Penis (tissue), 1 donor: ENCODE results near the genes OMA1, HOOK1 and NFIA.

DNA sequence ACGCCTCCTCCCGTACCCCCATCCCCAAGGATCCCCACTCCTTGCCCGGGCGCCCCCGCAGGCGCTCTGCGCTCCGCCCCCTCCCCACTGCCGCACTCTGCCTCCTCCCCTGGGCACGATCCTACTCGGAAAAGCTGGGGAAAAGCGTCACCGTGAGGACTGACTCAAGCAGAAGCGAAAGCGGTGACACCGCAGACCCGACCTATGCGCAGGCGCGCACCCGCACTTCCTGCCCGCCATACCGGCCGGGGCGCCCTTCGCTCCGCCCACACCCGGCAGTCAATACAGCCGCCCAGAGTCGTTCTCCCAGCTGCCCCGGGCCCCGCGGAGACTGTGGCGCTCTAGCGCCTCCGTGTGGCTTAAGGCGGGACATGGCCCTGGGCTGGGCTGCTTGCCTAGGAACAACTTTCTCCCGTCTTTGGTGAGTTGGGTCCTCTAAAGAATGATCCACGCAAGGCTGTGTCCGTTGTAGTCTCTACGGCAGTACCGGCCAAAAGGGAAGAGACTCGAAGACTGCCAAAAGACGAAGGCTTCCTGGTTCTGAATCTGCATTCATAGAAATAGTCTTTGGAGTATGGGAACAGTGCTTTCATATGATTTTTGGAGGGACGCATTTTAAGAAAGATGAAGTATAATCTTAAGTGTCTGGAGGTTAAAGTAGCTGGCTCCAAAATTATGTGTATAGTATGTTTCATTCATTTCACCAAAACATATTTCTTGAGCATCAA, at the start of gene OMA1:
Gene OMA1 (minus strand): TSS at position 188 of the 728 bp plus-strand sequence.
- PRO-cap = bidirectional peak, plus-strand start at position 285 of the sequence, minus-strand start at position 89 of the sequence

GRCh38 chr1:58572723-58573080, 4.3 kb downstream of the TACSTD2 start:
- PRO-cap = no peak

DNA sequence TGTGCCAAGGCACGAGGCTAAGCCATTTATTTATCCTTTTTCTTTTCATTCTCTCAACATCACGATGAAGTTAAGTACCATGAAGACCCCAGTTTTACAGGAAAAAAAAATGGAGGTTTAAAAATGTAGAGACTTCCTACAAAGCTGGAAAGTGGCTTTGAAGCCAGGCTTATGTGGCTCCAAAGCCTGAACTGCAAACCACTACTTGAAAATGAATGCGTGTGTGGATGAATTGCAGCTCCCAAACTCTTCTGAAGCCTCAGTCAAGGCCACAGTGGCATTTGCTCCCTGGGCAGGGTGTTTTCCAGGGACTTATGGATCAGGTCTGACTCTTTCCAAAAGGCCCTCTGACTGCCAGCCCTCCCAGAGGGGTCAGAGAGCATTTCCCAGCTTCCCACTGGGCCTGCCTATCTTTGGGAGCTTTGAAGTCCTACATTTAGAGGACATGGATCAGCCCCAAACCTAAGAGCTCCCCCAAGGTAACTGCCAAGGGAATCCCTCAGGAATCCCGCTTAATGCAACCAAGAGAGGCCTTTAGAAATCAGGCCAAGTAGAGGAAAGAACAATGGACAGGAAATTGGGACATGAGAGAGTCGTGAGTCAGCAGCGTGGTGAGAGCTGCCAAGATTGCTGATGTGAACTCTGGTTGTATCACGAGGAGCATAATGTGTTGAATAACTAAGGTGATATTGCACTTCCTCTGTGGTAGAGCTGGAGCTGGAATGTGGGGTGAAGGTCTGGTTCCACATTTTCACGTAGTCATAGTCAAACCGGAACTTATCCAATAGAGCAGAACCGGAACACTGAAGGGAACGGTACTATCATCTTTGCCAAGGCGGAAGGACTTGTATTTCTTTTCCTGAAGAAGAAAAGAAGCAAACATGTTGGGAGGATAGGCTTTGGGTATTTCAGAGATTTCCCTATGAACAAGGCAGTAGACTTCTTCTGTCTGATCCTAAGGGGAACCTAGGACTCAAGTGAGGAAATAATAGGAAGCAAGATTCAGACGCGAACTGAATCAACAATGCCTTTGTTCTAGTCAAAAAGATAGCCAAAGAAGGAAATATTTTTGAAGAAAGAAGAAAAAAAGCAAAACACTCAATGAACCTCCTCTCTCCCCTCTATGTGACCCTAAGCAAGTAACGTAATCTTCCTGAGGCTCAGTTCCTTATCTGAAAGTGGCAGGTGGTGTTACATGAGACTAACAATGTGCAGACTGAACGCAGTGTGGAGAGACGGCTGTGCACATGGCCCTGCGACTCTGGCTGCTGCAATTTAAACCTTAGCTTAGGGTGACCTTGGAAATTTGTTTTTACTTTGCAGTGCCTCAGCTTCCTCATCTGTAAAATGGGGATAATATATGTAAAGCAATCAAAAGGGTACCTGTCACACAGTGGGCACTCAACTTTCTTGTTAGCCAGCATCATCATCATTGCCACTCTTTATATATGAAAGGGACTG, 99.6 kb upstream of the JUN start:
- PRO-cap = no peak

DNA sequence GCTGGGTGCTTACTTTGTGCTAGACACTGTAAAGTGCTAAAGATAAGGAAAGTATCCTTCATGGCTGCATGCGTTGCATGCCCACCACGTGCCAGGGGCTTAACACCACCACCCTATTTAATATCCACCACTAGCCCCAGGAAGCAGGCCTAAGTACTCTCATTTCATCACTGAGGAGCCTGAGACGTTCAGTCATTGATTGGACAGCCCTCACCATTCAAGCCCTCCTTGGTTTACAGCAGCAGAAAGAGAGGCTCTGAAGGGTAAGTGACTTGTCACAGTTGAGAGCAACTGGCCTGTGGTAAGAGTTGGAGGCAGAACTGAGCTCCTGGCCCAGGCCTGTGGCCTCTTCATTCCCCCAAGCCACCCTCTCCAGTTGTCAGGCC, 112.3 kb upstream of the JUN start:
- PRO-cap = no peak

DNA sequence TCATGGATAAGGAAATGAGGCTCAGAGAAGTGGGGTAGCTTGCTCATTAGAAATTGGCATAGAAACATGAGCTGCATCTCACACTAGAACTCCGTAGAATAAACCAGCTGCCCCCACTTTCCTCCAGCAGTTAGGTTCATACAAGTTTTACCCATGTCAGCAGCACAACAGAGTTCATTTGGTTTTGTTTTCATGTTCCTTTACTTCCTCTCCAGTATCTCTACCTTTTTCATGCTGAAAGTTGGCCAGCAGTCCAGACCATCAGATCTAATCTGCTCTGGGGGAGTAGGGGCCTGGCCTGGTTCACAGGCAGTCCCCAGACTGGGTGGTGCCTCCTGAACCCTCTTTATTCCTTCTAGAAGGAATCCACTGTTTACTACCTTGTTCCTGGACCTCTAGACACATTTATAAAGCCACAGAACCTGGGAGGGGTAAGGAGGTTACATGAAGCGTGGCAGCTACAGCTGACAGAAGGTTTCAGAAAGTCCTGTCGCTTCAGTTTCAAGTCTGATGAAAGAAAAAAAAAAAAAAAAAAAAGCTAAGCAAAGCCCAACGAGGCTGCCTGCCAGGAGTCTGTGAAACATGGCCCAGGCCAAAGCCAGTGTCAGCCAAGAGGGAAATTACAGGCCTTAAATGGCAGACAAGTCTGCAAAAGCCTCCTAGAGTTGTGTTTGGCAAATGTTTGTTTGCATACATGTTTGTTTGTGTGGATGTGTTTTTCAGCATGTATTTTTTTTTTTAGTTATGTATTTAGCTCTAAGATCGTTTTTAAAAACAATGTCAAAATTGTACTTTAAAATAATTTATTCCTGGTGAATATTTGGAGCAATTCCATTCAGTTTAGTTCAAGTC, 184.7 kb upstream of the JUN start:
- PRO-cap = no peak

- PRO-cap = no peak
These were observed 187.8 kb upstream of the JUN start for GRCh38 chr1:58971507-58972221.

DNA sequence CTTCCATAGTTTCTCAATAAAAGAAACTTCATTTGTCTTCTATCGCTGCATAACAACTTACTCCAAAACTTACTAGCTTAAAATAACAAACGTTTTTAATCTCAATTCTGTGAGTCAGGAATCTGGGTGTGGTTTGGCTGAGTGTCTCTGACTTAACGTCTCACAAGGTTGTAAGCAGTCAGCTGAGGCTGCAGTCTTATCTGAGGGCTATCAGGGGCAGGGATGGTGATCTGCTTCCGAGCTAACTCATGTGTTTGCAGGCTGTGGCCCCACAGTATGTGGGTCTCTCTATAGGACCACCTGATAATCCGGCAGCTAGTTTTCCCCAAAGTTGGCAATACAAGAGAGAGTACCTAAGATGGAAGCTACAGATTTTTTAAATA, 234.2 kb upstream of the FGGY start:
- PRO-cap = no peak

DNA sequence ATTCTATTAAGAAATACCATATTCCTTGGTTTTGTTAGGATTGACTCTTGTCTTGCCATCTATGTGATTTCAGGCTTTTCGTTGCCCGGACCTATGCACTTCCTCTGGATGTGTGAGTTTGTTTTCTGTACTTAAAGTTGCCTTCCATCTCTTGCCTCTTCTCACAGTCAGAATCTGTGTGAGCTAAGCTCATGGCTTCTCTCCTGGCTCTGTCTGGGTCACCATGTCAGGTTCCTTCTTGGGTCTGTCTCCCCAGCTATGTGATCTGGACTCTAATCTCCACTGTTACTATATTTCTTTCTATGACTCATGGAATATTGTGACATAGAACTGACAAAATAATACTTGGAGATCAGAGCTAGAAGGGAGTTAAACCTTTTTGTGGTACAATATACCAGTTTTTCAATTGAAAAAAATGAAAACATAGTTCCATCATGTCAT, 172.8 kb upstream of the FGGY start:
- PRO-cap = no peak

GRCh38 chr1:59138369-59138950, 158.4 kb upstream of the FGGY start:
- PRO-cap = no peak

- PRO-cap = no peak
These were observed 155.7 kb upstream of the FGGY start for GRCh38 chr1:59141189-59141581.

- PRO-cap = no peak
These were observed 153.8 kb upstream of the FGGY start for GRCh38 chr1:59142937-59143613.

GRCh38 chr1:59375204-59375765, 78.4 kb downstream of the FGGY start:
- PRO-cap = no peak

GRCh38 chr1:59422912-59423538, 126.1 kb downstream of the FGGY start:
- PRO-cap = no peak

DNA sequence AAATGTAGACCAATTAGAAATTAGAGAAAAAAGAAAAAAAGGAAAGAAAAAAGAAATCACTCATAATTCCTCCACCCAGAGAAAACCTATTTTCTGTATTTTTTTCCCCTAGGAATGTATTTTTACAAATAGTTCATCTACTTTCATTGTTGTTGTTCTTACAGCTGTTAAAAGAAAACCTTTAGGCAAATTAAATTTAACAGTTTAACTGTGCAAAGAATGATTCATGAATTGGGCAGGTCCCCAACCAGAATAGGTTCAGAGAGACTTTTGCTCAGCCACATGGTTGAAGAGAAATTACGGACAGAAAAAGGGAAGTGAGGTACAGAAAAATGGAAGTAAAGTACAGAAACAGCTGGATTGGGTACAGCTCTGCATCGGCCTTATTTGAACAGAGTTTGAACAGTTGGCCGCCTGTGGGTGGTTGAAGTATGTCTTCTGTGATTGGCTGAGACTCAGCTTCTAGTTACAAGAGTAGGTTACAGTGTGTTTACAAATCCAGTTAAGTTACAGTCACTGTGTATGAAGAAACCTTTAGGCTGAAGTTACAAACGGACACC, 210.0 kb downstream of the FGGY start:
- PRO-cap = no peak

- PRO-cap = bidirectional peak, plus-strand start at chr1:59814870, minus-strand start at chr1:59814499
These were observed at the start of gene HOOK1 for GRCh38 chr1:59814720-59815766. Gene HOOK1 (plus strand): TSS chr1:59814949.

DNA sequence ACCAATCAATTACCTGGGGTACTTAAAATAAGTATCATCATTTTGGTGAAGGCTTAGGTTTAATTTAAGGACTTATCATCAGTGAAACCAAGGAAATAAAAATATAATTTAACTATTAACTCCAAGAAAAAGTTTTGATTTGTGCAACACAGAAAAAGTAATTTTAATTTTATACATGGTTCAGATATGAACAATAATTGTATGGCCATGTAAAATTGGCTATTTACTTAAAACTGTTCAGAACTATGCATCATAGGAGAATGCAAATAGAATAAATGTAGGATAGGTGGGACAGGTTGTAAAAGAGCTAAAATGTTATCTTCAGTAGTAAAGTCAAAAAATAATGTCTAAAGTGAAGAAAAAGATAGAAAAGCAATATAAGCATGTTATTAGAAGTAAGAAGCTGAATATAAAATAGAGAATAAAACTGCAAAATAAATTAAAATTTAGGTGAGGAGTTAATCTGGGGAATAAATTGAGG, 130.0 kb upstream of the C1orf87 start:
- PRO-cap = no peak

- PRO-cap = no peak
These were observed 201.2 kb upstream of the C1orf87 start for GRCh38 chr1:60274741-60275136.

DNA sequence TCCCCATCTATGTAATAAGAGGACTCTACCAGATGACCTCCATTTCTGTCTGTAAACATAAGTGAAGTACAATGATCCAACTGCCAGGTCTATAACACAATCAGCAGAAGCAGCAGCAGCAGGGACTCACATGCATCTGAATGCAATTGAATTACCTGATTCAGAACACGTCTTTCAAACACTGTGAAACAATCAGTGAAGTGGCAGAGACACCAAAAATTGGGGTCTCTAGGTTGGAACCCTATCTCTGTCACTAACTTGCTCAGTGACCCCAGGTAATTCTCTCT, 225.6 kb upstream of the NFIA start:
- PRO-cap = no peak

DNA sequence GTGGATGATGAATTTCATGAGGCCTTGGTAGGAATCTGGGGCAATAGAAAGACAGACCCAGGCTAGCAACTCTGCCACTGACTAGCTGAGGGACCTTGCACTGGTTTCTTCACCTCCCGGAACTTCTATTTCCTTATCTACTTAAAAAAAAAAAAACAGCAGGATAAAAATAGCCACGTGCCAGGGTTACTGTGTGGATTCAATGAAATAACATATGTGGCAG, 158.6 kb upstream of the NFIA start:
- PRO-cap = no peak

DNA sequence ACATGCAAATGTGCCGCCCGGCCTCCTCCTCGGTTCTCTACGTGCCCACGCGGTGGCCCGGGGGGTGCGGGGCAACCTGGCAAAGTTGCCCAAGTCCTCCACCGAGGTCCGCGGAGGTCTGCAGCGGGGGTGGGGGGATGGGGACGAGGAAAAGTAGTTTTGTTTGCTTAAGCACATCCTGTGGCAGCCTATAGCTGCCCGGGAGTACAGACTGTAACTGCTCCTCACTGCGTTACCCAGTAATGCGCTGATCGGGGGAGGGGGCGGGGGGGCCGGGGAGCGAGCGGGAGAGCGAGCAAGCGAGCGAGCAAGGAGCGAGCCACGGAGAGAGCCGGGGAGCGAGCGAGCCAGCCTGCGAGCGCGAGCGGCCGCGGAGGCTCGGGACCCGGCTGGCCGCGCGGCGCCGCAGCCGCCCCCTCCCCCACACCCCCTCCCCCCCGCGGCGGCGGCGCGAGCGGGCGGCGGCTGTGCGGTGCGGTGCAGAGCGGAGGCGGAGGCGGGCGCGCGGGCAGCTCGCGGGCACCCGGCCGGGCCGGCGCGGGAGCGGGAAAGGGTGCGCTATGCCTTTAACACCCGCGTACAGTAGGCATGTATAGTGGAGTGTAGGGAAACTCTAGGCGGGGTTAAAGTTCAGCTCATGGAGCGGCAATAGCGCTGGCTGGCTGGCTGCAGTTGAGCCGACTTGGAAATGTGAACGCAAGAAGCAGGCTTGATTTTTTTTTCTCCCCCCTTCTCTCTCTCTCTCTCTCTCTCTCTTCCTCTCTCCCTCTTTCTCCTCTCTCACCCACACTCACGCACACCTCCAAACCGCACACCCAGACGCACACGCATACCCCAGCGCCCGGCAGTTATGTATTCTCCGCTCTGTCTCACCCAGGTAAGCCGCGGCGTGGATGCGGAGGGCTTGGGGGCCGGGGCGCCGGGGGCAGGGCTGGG, at the start of gene NFIA:
Gene NFIA (plus strand): TSS at position 620 of the 936 bp plus-strand sequence.
- PRO-cap = bidirectional peak, plus-strand start at position 482 of the sequence, minus-strand start at position 391 of the sequence